ENCODE results near the gene CNOT11.

DNA sequence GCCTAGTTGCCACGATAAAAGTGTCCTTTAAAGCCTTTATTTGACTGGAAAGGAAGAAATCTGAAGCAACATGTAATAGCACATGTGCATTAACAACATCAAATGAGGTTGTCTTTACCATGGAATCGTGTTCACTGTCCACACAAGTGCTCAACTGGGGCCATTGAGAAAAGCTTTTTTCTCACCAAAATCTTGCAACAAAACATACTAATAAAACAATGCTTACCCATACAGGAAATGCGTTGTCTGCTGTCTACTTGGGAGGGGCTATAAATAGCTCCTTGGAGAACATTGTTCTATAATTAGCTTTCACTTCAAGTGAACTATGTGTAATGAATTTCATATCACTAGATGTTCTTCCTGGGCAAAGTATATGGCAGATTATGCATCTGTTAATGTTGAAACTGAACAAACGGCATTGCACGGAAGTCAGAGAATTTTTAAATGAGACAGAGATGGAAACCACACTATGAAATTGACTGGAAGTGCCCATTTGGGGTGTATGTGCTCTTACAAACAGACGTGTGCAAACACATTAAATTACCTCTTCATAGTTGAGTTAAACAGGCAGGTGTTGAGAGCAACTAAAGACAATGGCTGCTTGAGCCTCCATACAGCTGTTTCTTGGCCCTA is 6.4 kb upstream of the NPAS2 start:
- PRO-cap: no peak

- PRO-cap: no peak
These were observed 5.4 kb upstream of the NPAS2 start for GRCh38 chr2:100814372-100815020.

GRCh38 chr2:100851292-100851948 is 31.5 kb downstream of the NPAS2 start:
- PRO-cap: no peak

- PRO-cap: no peak
These were observed 51.9 kb downstream of the NPAS2 start for GRCh38 chr2:100871785-100872390.

GRCh38 chr2:100887900-100888685 is 68.2 kb downstream of the NPAS2 start:
- PRO-cap: no peak

DNA sequence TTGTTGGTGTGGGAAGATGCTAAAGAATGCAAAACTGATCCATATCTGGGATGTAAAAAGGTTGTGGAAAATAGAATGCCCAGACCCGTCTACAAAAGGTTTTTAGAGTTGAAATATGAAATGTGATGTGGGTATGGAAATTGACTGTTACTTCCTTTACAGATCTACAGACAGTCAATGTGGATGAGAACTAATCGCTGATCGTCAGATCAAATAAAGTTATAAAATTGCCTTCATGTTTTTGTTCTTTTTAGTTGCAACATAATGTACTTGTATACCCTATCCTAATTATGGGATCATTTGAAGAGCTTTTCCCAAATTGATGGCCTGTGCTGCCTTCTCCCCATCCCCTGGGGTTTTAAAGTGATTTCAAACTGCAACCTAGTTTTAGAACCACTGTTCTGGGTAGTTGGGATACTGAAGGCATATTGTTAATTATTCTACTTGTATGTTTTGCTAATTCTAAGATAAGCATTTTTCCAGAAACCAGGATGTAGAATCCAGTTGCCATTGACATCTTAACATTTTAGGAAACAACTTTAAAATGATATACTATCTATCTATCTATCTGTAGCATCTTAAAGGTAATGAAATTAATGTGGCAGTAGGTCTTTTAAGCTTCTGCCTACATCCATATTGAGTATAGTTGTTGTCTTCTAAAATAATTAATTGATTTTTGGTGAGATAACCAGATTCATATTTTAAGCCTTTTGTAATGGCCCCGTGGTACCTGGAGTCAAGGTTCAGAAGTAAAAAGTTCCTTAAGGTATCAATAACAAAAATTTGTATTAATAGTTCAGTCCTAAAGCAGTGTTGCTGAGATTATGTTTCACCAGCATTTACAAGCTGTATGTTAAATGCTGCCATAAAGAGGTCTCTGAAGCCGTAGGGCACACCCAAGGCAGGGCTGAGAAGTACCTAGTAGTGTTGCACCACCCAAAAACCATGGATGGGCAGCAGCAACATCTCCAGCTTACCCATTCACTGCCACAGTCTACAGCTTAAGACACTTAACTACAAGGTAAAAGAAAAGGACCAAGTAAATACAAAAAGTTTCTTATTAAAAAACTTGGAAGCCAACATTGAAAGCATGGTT is 4.4 kb downstream of the RPL31 start:
- PRO-cap: no peak

- PRO-cap: no peak
These were observed 5.6 kb downstream of the RPL31 start for GRCh38 chr2:101007284-101008536.

- PRO-cap: bidirectional peak, plus-strand start at chr2:101150771, minus-strand start at chr2:101150650
These were observed 485 bp downstream of the TBC1D8 start for GRCh38 chr2:101150466-101151328.

DNA sequence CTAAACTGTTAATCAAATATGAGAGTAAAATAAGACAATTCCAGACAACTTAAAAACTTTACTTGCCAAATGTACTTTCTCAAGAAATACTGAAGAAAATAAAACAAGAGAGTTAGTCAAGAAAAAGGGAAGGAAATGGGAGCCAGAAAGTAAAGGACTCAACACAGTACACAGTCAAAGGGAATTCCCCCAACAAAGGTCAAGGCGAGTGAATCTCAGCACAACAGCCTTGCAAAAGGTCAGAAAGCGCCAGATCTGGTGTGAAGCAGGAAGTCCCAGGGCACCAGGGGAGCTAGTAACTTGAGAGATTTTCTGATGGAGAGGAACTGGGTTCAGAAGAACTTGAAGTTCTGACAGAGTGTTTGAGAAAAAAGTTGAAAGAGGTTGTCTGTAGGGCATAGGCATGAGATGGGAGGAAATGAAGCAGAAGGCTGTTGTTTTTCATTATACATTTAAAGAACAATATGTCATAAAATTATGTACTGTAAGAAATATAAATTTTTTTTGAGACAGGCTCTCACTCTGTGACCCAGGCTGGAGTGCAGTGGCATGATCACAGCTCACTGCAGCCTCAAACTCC is 22.7 kb upstream of the TBC1D8 start:
- PRO-cap: no peak

DNA sequence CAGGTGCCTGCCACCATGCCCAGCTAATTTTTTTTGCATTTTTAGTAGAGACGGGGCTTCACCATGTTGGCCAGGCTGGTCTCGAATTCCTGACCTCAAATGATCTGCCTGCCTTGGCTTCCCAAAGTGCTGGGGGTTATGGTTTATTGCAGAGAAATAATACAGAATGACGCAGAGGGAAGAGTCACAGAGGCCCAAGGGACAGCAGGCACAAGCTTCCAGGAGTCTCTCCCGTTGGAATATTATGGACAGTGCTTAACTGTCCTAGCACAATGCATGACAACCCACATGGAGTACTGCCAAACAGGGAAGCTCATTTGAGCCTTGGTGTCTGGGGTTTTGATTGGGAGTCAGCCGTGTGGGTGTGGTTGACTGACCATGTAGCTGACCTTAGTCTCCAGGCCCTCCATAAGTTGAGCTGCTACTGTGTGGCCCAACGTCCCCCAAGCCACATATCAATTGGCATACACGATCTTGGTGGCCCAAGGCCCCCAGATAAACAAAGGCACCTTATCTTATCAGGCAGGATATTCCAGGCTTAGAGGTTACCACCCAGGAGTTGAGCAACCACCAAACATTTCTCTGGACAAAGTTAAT is 45.4 kb upstream of the CNOT11 start:
- PRO-cap: no peak

- PRO-cap: bidirectional peak, plus-strand start at chr2:101252887, minus-strand start at chr2:101252606
These were observed at the start of gene CNOT11 for GRCh38 chr2:101252518-101253074. CNOT11 (plus strand) TSS chr2:101252886.

DNA sequence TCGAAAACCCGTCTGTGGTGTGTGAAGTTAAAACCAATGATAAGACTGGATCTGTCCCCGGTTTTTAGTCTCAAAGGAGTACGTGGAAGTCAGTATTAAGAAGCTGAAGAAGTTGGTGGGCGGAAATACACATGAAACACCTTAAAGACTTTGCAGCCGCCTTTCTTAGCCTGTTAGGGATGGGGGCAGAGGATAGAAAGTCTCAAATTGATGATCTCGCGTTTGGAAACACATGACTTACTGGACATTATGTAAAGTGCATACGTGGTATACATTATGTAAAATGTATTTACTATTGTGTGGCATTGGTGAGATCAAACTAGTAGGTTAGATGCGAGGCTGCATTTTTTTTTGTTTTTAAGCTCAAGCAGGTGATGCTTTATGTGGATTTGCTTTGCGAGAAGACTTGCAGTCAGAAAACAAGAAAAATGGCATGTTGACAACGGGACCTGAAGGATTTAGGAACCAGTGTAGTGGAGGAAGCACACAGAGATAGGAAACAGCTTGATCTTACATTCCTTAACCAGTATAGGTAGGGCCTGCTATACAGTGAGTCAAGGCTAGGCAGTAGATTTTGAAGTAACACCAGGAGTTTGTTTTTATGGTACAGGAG is 1.2 kb downstream of the CNOT11 start:
- PRO-cap: no peak

GRCh38 chr2:101311068-101311379 is 2.5 kb upstream of the RNF149 start:
- PRO-cap: no peak

GRCh38 chr2:101700226-101700865 is 2.8 kb downstream of the MAP4K4 start:
- PRO-cap: no peak

DNA sequence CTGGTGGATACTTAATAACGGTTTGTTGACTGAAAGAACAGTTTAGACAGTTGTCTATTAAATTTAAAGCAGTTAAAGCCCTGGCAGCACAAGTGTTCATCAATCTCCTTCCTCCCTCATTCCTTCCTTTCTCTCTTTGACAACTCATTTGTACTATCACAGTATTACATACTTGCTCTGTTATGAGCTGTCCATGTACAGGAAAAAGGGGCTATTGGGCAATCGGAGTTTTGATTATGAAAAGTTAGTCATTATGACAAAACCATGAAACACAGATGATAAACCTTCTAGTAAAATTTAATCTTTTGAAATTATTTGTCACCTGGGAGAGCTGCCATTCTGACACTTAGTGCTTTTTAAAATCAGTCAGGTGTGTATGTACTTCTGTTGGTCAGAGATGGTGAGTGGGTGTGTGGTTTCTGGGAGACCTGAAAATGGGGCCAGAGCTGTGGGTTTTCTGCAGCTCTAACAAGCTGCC is 39.3 kb downstream of the MAP4K4 start:
- PRO-cap: no peak

DNA sequence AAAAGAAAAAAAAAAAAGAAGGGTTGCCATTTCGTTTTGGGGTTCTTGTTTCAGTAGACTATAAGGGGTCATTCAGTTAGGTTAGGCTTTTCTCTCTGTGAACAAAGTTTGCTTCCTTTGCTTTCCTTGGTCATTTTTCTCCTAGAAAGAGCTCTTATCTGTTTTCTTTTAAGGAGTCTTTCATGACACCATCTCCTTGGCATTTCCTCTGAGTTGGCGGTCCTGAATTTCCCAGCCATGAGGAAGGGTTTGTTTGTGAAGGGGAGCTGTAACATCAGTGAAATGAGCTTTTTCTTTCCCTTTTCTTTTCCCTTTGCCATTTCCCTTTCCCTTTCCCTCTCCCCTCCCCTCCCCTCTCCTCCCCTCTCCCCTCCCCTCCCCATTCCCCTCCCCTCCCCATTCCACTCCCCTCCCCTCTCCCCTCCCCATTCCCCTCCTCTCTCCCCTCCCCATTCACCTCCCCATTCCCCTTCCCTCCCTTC is 61.7 kb downstream of the MAP4K4 start:
- PRO-cap: no peak

DNA sequence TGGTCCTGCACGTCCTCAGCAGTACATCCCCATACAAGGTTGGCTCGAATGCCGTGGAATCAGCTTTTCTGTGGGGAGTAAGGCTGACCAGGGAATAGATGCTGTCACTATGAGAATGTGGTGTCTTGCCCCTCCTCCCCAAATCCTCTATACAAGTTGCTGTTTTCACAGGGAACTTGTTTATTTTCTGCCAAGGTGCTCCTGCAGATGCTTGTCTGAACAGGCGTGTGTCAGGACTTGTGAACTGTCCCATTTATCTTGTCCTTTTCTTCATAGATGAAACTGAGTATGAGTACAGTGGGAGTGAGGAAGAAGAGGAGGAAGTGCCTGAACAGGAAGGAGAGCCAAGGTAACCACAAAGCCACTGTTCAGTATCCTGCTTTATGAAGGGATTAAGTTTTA is 144.8 kb downstream of the MAP4K4 start:
- PRO-cap: no peak

DNA sequence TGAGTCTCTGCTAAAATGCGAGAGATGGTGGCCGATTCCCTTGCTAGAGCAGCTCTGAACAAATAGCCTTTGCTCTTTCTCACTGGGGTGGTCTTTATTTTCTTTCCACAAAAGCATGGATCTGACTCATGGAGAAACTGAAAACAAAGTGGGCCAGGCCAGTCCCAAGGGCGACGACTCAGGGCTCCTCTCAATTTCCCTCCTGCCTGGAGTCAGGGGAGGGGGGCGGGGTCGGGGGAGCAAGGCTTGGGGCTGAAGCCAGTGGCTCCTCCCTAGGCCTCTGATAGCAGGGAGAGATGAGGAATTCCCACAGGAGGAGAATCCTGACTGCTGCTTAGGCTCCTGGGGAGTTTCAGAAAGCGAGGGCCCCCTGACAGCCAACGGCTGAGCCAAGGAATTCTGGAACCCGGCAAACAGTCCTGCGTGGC is 17.1 kb upstream of the IL1R2 start:
- PRO-cap: no peak

- PRO-cap: no peak
These were observed 19.3 kb downstream of the IL1R2 start for GRCh38 chr2:102010930-102011625.

- PRO-cap: no peak
These were observed 54.4 kb downstream of the IL1R2 start for GRCh38 chr2:102046070-102046616.

All from LUHMES (cell line).